Trachea (tissue), 1 donor: ENCODE measurements around a stretch of chr6.

- PRO-cap: no peak
Measured at GRCh38 chr6:14857439-14858114, 388.3 kb upstream of the JARID2 start.

DNA sequence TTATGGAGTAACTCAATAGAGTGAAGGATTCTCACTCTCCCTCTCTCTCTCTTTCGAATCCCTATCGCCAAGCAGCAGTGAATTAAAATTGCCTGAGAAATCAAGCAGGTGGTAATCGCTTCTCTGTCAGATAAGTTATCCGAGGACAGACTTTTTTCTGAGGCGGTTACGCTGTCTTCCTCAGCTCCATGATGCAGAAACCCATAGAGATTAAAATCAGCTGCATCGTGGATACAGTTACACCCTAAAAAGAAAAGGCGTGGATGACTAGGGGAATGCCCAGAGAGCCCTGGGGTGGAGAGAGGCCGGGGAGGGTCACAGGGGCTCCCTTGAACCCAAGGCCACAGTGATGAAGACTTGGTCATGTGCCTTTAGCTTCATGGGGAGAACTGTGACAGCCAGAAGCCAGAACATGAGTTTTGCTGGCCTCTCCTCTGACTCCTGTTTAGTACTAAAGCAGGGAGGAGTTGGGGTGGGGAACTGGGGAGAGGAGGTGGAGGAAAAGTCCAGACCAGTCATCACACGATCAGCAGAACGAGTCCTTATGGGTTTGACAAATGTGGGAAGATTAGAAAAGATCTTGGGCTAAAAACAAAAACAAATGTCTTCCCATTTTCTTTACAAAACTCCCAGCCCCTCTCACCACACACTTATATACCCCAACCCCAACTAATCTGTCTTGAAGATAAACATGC, 138.7 kb upstream of the JARID2 start:
- PRO-cap: no peak

- PRO-cap: no peak
Measured at GRCh38 chr6:15256621-15257015, 10.7 kb downstream of the JARID2 start.

DNA sequence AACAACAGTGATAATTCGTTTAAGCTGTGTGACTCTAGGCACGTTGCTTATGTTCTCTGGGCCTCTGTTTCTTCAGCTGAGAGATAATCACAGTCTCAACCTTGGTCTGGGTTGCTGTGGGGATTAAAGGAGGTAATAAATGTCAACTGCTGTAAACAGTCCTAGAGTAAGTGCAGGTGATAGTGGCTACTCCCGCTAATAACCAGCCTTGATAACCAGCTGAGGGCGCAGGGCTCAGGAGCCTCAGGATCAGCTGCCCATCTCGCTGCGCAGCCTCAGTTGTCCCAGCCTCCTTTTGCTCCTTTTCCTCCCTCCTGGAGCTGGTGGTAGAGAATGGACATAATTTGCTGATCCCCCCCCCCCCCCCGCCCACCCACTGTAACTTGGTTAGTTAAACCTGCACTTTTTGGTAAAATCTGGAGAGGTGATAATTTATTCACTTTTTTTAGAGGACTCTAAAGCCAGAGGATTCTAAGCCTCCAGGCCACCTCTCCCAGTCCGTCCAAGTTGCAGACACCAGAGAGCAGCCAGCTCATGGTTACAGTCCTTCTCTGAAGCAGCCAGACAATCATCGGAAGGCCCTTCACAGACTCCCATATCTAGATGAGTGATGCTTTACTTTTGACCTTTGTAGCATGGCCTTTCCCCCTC, 58.2 kb downstream of the JARID2 start:
- PRO-cap: no peak

DNA sequence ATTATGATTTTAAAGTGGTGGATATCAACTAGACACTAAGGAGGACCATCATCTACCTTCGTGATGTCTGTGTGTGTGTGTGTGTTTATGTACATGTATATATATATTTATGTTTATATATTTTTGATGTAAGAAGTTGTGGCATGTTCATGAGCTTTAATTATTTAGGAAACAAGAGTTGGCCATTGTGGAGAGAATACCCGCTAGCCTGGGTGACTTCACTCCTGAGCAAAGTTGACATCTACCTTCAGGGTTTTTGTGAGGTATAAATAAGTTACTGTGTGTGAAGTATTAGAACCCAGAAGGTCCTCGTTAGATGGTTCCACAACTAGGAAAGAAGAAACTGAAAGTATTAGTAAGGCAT, 153.5 kb downstream of the JARID2 start:
- PRO-cap: no peak

GRCh38 chr6:15431898-15432480, 186.1 kb downstream of the JARID2 start:
- PRO-cap: no peak

GRCh38 chr6:15520422-15521107, 142.3 kb downstream of the DTNBP1 start:
- PRO-cap: no peak

- PRO-cap: no peak
Measured at GRCh38 chr6:15522956-15523899, 139.6 kb downstream of the DTNBP1 start.

DNA sequence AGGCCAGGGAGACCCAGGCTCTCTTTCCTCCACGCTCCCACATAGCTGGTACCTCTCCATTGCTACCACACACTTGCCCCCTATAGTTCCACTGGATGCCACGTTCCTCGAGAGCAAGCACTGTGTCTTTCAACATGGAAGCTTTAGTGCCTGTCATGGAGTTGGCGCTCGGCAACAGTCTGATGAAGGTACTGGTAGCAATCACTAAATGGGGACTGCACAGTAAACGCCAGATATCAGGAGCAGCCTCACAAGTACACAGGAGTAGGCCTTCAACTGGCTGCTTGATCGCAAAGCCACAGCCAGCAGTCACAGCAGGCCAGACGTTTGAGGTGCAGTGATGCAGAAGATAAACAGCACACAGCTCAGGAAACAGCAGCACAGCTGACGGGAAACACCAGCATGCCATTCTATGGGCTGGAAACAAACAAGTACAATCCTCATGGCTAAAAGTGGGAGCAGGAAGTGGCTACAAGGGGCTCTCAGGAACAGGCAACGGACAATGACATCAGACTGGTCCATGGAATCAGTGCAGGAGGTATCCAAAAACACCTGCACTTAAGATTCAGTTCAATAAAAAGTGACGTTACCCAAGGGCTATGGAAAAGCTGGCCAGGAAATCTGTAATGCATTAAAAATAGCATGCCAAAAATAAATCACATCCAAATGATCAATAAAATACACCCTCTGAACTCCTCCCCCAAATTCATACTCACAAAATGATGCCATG, 111.1 kb downstream of the DTNBP1 start:
- PRO-cap: no peak

DNA sequence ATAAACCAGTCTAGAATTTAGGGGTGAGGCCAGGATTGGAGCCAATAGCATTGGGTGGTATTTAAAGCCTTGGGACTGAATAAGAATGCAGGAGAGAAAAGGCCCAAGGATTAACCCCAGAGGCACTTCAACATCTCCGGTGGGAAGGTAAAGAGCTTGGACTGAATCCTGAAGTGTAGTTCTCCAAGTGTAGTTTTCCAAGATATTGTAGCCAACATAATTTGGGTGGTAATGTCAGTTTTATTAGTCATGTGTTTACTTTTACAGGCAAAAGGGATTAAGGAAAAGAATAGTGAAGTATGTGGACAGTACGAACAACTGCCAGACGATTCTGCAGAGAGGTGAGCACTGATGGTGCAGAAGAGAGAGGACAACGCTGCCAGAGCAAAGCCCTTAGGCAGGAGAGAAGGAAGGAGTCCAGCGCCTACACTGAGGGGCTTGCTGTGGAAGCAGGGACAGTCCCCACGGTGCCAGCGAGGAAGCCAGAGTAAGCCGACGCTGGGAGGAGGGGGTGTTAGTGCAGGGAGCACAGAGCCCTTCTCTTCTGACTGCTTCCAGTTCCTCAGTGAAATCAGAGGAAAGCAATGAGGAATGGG, 85.0 kb downstream of the DTNBP1 start:
- PRO-cap: no peak

DNA sequence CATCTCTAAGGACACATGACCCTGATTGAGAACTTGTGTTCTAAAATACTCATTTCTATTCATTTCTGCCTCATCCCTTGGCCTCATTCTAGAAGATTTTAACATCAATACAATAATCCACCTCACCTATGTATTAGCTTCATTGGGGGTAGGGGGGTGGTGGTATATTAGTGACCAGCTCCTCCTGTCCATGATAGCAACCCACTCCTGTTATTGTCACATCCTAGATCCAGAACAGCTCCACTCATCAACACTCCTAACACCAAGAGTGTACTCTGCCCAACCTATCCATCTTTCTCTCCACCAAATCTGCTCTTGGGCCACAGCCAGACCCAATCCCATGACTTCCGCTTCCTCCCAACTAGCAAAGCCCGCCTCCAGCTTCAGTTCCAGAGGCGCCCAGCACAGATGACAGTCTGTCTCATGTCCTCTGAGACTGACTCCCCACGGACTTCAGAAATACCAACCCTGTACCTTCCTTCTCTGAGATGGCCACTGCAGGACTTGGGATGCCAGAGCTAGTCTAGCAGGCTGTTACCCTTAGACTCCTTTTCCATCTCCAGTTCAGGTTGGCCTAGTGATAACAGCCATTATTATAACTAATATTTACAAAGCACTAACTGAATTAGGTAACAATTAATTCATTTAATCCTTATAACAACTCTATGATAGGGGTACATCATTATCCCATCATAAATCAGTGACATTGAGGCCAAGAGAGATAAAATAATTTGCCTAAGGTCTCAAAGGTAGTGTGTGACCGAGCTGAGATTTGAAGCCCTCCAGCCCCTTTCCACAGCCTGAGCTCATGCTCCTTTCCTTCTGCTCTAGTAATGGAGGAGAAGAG, 48.5 kb downstream of the DTNBP1 start:
- PRO-cap: no peak

GRCh38 chr6:15621269-15622164, 41.3 kb downstream of the DTNBP1 start:
- PRO-cap: unidirectional peak, minus-strand start at chr6:15621827

GRCh38 chr6:15661849-15662181, 1.0 kb downstream of the DTNBP1 start:
- PRO-cap: no peak

DNA sequence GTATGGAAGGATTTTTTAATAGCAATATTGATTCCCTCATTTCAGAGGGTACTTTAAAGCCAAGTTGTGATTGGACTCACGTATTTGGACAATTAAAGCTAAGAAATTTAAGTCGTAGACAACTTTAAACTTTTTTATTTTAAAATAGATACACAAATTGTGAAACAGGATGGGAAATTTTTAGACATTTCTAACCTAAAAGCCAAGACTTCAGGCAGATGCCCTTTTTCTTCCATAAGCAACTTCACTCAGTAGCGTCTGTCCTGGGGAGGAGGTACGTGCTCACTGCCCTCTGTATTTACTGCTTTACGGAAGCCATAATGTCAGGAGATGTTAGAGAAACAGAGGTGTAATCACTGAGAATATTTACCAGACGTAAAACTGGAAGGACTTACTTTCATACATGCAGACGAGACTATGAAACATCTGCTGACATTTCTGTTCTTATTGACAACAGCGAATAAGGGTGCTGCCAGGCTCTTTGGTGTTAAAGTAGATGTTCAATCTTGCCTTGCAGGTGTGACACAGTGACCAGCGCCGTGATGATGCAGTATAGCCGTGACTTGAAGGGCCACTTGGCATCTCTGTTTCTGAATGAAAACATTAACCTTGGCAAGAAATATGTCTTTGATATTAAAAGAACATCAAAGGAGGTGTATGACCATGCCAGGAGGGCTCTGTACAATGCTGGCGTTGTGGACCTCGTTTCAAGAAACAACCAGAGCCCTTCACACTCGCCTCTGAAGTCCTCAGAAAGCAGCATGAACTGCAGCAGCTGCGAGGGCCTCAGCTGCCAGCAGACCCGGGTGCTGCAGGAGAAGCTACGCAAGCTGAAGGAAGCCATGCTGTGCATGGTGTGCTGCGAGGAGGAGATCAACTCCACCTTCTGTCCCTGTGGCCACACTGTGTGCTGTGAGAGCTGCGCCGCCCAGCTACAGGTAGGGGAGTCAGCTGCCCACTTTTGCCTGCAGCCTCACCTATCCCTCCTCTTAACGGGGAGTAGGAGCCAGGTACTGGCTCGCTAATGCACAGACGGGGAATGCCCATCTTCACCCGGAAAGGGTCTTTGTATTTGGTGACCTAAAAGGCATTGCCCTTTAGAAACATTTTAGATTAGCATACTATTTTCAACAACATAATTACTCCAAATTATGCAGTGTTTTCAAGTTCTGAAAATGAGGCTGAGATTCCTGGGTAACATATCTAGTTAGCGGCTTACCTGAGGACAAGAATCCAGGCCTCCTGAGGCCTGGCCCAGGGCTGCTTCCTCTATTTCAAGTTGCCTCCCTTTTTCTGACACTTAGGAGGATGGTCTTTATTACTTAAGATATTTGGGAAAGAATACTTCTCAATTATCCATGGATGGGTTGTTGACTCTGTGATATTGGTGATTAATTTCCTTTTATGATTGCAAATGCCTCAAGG, 16.0 kb downstream of the MYLIP start:
- PRO-cap: no peak

DNA sequence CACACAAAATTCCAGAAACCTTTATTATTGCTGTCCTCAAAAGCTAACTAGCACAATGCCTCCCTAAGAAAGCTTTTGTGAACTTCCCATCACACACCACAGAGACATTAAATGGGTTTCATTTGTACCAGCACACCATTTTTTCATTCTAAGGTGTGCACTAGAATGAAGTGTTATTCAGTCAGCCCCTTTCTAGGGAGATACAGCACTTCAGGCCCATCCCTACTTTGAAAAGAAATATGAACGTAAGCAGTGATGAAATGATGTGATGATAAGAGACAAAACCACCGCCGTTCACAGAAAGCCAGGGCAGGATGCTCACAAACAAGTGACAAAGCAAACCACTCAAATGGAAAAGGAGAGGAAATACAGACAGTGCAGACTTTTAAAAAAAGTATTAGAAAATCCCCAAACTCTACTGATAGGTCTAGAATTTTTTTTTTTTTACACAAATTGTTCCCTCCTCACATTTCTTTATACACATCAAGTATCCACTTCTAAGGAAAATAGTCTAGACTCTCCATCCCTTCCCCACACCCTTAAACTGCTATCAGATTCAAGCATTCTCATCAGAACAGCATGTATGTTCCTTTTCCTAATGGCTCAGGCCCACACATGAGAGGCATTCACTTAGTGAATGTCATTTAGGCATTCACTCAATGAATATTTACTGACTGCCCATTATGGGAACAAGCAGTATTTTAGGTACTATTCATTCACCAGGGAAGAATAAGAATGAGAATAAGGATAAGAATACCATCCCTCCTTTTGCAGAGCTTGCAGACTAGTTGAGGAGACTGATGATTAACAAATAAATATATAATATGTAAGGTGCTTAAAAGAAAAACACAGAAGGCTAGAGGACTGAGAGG, 243.4 kb downstream of the GMPR start:
- PRO-cap: no peak

- PRO-cap: no peak
Measured at GRCh38 chr6:16540921-16541315, 220.3 kb downstream of the ATXN1 start.

DNA sequence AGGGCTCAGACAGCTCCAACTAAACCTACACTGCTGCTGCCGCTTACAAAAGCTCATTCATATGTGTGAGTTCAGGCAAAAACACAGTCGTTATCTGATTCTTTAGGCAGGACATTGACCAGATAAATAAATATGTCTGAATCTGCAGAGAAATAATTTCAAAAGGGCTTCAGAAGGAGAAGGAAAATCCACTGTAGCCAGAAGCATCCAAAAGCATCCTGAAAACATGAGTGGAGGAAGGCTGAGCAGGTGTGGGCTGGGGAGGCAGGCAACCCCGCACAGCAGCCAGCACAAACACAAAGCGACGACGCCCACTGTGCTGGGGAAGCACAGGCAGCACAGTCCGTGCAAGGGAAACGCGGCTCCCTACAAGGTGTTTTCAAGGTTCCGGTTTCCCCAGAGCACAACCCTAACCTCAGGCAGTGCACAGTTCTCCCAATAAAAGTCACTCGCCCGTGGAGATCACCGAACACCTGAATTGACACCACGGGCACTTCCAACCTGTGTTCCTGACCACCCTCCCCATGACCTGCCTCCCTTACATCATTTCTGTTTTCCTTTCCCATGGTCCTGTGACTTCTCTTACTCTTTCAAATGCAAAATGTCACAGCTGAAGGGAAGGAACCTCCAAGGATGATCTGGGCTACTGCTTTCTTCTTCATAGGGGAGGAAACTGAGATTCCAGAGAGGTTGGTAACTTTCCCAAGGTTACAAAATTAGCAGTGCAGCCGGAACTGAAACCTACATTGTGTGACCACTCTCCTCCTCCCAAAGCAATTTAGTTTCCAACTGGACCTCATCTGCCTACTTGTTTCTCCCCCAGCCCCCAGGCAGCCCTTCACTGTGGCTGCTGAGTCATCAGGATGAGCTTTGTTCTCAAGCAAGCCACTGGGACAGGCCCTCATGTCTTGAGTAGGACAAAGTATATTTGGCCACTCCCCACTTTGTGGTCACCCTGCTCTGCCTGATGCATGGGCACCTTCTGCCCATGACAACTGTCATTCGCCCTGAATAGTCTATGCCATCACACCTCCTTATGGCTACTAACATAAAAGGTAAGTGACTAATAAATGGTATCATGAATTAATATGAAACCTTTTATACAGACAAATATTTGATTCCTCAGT, 125.3 kb downstream of the ATXN1 start:
- PRO-cap: no peak

GRCh38 chr6:16674717-16675477, 86.4 kb downstream of the ATXN1 start:
- PRO-cap: no peak

GRCh38 chr6:16758362-16758930, 2.8 kb downstream of the ATXN1 start:
- PRO-cap: no peak

- PRO-cap: no peak
Measured at GRCh38 chr6:16787221-16787793, 26.0 kb upstream of the ATXN1 start.